Hepatocyte (in vitro differentiated cells and primary cell): ENCODE data around the genes TSHZ3, NUDT19, RHPN2 and PEPD.

DNA sequence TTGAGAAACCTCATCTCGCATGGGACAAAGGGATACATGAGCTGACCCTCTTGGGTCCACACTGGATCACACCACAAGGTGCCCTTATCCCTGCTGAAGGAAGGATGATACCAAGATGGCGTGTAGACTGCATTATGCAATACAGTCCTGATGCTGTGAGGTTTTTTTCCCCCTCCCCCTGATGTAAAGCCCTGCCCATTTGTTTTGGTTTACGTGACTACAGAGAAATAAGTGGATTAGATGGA lies 320.9 kb downstream of the ZNF536 start:
- RAMPAGE, long total RNA, result no peak
- RRBS, result no CpG with 5 or more reads among the region's 3 CpGs

DNA sequence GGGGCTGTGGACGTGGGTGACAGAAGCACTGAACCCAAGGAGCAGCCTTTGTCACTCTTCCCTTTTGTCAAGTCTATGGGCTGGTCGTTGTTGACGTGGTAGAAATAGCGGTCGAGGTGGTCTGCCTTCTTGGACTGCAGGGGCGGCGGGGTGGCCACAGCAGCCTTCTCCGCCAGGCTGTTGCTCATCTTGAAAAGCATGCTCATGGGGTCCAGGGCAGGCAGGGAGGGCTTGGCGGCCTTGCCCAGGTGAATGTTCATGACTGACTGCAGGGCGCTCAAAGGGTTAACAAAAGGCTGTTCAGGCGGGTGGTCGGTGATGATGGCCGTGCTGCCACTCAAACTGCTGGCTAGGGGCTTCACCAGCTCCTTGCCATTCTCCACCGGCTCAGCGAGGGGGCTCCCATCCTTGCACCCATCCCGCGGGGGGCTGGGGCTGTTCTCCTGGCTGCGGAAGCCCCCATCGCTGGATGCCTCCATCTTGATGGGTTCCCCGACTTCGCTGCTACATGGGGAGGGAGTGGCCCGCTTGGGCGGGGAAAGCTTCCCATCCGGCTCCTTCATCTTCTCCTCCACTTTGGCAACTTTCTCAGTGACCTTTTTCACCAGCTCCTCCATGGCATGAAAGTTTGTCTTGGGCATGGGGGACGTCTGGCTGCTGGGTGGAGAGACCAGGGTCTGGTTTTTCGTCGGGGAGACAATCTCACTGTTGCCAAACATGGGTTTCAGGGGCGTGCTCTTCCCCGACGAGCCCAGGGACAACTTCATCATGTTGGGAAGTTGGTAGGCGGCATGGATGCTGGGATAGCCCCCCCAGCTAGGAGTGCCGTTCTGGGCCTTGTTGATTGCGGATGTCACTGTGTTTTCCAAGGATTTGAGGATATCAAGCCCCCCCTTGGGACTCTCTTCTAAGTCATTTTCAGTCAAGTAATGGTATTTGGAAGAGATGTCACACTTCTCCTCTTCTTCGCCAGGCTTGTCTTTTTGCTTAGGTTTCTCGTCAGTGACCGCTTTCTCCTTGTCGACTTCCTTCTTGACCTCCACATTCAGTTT lies 71.6 kb downstream of the TSHZ3 start:
- RAMPAGE, long total RNA, result no peak
- RRBS, result no CpG with 5 or more reads among the region's 37 CpGs

DNA sequence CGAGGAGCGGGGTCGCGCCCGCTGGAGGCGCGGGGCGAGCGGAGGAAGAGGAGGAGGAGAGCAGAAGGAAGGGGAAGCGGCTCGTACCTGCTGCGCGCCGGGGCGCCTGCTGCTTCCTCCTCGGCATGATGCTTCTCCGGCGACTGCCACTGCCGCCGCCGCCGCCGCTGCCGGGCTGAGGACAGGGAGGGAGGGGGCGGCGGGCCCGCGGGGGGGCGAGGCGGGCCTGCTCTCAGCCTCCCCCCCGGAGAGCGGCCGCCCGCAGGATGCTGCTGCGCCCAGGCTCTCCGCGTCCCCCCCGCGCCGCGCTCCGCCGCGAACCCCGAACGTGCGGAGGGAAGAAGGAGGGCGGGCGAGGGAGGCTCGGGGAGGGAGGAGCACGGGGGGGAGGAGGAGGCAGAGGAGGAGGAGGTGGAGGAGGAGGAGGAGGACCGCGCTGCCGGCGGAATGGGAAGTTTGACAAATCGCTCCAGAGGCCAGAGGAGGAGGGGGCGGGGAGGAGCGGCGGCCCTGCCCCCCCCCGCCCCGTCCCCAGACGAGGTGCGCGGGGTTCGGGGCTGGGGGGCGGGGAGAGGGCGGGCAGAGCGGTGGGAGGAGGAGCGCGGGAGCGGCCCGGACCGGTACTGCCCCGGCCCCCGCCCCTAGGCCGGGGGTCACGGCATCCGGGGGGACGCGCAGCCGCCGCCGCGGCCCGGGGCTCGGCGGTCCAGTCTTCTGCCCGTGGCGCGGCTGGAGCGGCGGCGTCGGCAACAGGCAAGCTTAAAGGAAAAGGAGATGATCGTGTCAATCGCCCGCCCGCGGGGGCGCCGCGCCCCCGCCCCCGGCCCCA lies at the start of gene TSHZ3:
Gene TSHZ3, minus strand, starts transcription at position 344 of the 829 bp plus-strand sequence.
- RAMPAGE, long total RNA, result no peak
- RRBS, result 1% methylated on average over 6 of the region's 104 CpGs

DNA sequence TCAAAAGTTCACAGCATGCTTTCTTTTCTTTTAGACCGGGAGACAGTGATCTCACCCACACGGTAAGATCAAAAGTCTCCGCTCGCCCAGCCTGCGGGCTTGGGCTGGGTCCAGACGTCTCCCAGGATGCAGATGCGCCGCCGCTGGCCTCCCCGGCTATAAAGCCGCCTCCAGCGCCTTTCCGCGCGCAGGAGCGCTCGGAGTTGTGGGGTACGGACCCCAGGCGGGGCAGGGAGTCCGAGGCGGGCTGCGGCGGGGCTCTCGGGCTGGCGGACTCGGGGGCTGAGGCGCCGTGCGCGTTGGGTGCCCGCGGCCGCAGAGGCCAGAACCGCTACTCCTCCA lies 2.0 kb upstream of the TSHZ3 start:
- RAMPAGE, long total RNA, result no peak
- RRBS, result 0% methylated on average over 4 of the region's 34 CpGs

DNA sequence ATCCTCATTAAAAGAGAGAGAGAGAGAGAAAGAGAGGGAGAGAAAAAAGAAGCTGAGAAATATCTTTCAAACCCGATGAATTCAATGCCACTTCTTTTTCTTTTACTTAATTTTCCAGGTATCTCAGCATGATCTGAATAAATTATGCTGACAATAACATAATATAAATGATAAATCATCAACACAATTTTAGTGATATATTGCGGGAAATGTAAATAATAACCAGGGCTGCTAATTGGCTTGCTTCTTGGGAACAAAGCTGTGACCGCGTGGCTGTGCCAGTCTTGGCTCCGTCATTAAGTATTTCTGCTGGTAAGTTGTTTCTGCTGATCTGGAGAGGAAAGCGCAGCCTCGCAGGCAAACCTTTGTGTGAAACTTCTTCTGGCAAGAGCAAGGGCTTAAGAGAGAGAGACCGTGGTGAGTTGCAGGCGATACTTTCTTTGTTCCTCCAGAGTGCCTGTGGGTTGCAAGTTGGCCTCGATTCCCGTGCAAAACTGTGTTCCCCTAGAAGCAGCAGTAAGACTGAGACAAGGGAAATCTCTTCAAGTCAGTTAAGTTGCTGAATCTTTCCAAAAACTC lies 489.1 kb upstream of the TSHZ3 start:
- RAMPAGE, long total RNA, result no peak
- RRBS, result no CpG with 5 or more reads among the region's 11 CpGs

GRCh38 chr19:32318800-32319383 lies 26.5 kb upstream of the ZNF507 start:
- RAMPAGE, long total RNA, result no peak
- RRBS, result no CpG with 5 or more reads among the region's 6 CpGs

- RAMPAGE, long total RNA, result no peak
- RRBS, result no CpG with 5 or more reads among the region's 5 CpGs
Measured at GRCh38 chr19:32669989-32670355, 5.0 kb downstream of the ANKRD27 start.

- RAMPAGE, long total RNA, result no peak
- RRBS, result 1% methylated on average over 34 of the region's 123 CpGs
Measured at GRCh38 chr19:32691494-32692896, at the start of gene NUDT19. Gene NUDT19 (plus strand): TSS chr19:32691821.

DNA sequence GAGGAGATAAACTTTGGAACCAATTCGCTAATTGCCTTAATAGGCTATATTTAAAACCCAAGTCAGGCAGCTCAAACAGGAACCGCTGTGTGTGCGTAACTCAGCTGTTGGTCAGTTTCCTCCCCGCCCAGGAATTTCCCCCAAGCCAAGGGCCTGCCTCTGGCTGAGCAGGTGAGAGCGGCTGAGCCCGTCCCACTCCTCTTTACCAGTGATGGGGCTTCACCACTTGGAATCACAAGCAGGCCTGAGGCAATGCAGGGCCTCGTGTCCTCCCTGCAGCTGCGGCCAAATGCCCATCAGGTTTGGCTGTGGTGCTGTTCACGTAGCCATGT lies 442 bp upstream of the SLC7A9 start:
- RAMPAGE, long total RNA, result no peak
- RRBS, result no CpG with 5 or more reads among the region's 9 CpGs

GRCh38 chr19:33064761-33065594 lies at the start of gene RHPN2:
Gene RHPN2 (minus strand): TSS chr19:33064888.
- RAMPAGE, long total RNA, result no peak
- RRBS, result 6% methylated on average over 7 of the region's 93 CpGs

DNA sequence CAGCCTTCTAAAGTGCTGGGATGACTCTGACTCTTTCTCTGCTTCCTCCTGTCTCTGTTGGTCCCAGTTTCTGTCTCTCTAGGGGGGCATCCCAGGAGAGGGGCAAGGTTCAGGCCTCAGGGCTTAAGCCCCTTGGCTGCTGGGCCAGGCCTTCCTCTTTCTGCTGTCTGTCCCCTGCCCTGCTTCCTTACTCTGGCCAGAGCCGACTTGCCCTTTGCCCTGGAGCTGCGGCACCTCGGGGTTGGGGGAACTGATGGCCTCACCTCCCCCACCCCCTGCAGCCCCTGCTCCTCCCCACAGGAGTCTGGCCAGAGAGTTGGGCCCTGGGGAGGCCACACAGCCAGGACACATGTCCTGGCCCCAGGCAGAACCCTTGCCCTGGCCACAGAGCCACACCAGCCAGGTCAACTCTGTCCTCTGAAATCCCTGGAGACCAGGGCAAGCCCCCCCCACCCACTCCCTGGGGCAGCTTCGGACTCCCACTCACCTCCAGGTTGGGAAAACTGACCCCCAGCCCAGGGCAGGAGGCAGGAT lies 23.8 kb downstream of the CEBPA start:
- RAMPAGE, long total RNA, result no peak
- RRBS, result no CpG with 5 or more reads among the region's 4 CpGs

GRCh38 chr19:33375547-33376064 lies 2.1 kb downstream of the CEBPG start:
- RAMPAGE, long total RNA, result no peak
- RRBS, result no CpG with 5 or more reads among the region's 5 CpGs

- RAMPAGE, long total RNA, result no peak
- RRBS, result 41% methylated on average over 2 of the region's 24 CpGs
Measured at GRCh38 chr19:33390508-33391157, 17.1 kb downstream of the CEBPG start.

DNA sequence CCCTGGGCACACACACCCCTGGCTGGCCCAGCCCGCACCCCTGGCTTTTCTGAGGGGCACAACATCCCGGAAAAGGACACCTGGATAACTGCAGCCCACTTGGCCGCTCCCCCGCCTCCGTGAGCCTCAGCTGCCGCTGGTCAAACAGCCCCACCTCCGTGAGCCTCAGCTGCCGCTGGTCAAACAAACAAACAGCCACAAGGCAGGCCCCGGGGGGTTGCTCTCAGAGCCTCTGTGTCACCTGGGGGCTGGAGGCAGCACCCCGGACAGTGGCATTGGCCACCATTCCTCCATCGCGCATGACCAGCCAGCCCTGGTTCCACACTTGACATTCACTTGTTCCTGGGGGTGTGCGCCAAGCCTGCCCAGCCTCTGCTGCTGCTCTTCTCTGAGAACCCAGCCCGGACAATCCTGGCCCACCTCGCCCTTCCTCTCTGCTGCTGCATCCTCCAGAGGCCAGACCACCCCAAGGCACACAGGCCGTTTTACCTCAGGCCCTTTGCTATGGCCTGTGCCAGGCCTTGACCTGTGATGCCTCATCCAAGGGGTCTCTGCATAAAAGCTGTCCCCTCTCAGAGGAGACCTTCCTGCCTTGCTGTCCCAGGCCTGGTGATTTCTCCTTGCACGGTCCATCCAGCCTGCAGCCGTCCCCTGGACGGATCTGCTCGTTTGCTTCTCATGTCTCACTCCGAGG lies 20.0 kb downstream of the CEBPG start:
- RAMPAGE, long total RNA, result no peak
- RRBS, result 35% methylated on average over 4 of the region's 21 CpGs

DNA sequence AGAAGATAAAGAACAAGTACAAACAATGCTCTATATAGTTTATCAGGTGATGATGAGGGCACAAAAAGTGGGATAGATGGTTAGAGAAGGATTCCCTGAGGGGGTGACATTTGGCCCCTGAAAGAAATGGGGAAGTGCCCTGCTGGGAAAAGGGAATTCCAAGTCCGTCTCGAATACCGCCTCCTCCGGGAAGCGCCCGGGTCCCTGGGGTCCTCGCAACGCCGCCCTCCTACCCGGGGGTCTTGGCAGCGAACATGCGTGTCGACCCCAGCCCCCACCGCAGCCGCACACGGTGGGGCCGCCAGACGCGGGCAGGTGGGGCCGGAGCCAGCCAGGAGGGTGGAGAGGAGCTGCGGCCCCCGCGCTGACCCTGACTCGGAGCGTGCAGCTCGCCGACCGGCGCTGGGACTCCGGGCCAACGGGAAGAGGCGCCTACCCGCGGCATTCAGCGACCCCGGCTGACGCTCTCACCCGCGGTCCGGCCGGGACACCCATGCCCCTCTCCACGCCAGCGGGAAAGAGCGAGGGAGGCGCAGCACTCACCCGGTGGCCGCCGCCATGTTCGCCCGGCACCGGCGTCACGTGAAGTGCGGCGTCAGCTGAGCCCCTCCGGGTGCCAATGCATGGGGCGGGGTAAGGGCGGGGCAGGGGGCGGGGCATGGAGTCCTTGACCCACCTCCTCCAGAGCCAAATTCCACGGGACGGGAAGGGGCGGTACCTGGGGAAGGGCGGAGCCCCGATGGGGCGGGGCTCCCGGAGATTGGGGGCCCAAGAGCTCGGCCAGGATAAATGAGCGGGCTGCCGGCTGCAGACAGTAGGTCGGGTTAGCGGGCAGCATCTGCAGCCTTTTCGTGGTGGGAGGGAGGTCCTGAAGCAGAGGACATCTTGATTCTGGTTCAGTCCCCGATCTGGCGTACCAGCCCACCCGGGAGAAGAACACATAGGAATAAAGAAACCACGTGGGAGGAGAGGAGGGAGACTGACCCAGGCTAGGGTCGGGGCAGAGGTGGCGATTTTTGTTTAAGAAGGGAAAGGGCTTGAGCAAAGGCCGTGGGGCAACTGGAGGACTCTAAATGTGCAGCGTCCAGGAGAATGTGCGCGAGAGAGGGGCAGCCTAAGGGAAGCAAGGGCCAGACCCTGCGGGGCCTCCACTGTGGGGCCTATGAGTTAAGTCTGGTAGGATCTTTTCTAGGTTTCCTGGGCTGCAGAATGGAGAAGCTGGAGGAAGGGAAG lies at the start of gene PEPD:
Gene PEPD, minus strand, starts transcription at position 591 of the 1,233 bp plus-strand sequence.
- RAMPAGE, long total RNA, result start-site peak on the minus strand centred at position 582 of the sequence, 31 bp wide, 76 and 65 reads in 2 replicates
- RRBS, result 2% methylated on average over 36 of the region's 83 CpGs

DNA sequence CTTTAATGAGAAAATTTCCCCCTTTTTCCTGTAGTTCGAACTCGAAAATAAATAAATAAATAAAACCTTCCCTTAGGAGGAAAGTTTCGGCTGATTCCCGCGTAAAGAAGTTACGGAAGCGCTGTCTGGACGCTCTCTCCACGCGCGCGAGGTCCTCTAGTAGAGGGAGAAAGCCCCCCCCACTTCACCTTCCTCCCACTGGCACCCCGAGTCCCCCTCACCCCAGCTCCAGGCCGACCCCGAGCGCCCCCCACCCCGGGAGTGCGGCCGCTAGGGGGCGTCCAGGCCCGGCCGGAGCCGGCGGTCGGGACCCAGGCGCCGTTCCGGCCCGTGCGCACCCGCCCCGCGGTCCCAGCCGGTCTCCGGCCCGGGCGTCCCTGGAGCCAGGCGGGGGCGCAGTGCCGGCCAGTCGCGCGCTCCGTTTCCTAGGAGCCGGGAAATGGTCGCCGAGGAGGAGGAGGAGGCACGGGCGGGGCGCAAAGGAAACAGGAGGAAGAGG lies 1.4 kb upstream of the KCTD15 start:
- RAMPAGE, long total RNA, result no peak
- RRBS, result no CpG with 5 or more reads among the region's 50 CpGs

- RAMPAGE, long total RNA, result no peak
- RRBS, result no CpG with 5 or more reads among the region's 8 CpGs
Measured at GRCh38 chr19:33904666-33905073, 108.0 kb downstream of the KCTD15 start.

DNA sequence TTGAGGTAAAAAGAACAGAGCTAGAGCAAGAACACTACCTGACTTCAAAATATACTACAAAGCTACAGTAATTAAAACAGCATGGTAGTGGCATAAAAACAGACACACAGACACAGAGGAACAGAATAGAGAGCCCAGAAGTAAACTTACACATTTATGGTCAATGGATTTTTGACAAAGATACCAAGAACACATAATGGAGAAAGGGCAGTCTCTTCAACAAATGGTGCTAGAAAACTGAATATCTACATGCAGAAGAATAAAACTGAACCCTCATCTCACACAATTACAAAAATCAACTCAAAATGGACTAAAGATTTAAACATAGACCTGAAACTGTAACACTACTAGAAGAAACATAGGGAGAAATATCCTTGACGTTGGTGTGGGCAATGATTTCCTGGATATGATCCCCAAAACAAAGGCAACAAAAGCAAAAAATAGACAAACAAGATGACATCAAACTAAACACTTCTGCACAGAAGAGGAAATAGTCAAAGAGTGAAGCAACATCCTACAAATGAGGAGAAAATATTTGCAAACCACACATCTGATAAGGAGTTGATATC lies 158.1 kb upstream of the LSM14A start:
- RAMPAGE, long total RNA, result no peak
- RRBS, result no CpG with 5 or more reads among the region's 1 CpG

DNA sequence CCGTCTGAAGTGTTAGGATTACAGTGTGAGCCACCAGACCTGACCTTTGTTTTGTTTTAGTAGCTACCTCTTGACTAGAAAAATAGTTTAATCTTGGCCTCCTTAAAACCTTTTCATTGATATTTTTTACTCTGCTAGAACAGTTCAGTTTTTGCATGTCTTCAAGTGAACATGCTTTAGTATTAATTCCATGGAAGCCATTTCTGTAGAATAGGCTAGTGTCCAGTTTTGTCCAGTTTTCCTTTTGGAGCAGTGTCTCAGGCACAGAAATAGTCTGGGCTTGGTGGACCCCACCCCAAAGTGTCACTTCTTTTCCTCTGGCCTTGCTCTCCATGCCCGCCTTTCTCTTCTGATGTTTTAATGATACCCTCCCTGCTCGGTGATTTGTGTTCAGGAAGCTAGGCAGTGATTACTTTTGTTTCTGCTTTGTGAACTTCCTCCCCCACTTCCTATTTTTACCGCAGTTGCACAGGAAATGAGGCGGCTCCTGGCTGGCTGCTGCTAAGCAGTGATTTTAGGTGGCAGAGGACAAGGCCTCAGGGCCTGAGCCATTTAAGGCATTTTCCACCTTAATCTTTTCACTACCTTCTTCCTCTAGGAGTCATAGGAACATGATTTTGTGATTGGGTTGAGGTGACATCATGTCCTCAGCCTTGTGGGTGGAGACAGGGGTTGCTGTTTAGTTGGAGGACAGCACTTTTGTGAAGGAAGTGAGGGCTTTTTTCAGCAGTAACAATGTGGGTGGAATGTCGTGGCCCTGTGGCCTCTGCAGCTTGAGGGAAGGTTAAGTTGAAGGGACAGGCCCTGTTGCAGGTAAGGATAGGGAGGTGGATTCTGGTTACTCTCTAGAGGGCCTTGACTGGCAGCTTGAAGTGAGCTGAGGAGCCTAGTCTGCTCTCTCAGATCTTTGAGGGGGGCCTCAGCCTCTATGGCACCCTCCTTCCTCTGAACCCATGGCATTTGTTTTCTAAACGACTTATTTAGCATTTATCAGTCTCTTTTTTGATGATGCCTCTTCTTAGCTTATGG lies 15.6 kb downstream of the GARRE1 start:
- RAMPAGE, long total RNA, result no peak
- RRBS, result no CpG with 5 or more reads among the region's 7 CpGs

DNA sequence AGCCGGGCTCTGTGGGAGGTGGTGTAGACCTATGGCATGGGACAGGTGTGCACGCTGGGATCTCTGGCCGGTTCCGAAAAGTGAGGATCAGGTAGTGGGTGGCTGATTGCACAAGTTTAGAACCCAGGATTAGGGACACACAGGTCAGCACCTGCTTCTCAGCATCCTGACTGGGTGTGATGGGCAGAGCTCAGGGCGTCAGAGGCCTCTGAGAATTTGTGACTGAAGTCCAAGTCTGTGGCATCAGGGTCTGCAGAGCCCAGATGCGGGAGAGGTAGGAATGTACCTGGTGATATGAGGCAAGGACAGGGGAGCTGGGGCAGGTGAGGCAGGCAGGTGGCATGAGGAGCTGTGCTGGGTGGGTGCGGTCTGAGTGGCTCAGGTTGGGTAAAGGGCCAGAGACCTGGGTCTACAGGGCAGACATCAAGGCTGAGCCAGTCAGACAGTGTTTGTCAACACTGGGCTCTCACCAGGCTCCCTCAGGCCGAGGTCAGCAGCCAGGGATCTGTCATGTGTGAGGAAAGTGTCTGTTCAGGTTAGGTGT lies 18.5 kb downstream of the GPI start:
- RAMPAGE, long total RNA, result no peak
- RRBS, result 97% methylated on average over 3 of the region's 8 CpGs